Neuron (in vitro differentiated cells): Measurements from ENCODE around the gene TNS1.

GRCh38 chr2:217941980-217942800, 60.6 kb downstream of the TNS1 start:
- PRO-cap: no peak

DNA sequence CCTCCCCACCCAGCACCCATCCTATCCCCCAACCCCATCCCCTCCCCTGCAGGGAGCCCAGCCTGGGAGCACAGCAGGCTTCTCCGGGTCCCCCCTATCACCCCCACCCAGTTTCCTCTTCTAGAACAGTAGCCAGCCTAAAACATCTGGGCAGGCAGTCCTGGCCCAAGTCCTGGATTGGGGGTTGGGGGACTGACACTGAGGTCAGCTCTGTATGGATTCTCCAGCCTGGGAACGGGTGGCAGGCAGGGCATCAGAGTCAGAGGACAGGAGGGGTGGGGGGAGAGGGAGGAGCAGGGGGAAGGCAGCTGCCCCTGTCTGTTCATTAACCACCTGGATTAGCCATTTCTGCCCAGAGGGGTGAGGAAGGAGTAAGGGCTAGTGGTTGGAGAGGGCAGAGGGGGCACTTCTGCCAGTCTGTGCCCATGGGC, 60.0 kb downstream of the TNS1 start:
- PRO-cap: no peak

GRCh38 chr2:218002703-218003622, at the start of gene TNS1:
Gene TNS1, minus strand, starts transcription at chr2:218002995.
- PRO-cap: no peak

DNA sequence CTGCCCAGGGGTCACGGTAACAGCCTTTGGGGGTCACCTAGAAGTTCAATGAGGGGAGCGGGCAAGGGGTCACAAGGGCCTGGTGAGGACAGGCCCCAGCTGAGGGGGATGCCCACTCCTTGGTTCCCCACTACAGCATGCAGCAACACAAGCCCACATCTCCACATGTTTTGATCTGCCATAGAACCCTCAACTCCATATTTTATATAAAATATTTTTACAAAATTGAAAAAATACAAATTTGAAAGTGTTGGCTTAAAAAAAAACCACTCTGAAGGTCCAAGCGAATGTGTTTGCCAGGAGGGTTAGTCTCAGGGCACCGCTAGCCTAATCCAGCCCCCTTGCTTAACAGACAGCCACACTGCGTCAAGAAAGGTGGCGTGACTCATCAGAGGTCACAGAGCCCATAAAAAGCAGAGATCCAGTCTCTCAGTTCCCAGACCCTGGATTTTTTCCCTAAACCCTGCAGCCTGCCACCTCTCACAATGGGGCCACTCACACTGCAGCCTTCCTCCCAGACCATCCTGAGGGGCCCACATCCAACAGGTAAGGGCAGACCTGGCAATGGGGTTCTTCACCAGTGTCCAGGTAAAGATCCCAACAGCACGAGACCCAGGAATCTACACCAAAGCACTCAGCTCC, 3.9 kb upstream of the TNS1 start:
- PRO-cap: no peak

DNA sequence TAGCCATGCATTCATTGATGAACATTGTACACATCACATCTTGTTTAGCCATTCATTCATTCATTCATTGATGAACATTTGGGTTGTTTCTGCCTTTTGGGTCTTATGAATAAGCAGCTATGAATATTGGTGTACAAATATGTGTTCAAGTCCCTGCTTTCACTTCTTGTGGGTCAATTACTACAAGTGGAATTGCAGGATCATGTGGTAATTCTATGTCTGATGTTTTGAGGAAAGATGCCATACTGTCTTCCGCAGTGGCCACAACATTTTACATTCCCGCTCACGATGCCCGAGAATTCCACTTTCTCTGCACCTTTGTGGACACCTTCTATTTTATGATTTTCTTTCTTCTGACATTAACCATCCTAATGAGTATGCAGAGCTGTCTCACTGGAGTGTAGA, 9.4 kb upstream of the RUFY4 start:
- PRO-cap: no peak

- PRO-cap: no peak
Observed at GRCh38 chr2:218217953-218218737, 1.2 kb downstream of the ARPC2 start.

GRCh38 chr2:218256612-218256897, 4.3 kb upstream of the GPBAR1 start:
- PRO-cap: no peak

DNA sequence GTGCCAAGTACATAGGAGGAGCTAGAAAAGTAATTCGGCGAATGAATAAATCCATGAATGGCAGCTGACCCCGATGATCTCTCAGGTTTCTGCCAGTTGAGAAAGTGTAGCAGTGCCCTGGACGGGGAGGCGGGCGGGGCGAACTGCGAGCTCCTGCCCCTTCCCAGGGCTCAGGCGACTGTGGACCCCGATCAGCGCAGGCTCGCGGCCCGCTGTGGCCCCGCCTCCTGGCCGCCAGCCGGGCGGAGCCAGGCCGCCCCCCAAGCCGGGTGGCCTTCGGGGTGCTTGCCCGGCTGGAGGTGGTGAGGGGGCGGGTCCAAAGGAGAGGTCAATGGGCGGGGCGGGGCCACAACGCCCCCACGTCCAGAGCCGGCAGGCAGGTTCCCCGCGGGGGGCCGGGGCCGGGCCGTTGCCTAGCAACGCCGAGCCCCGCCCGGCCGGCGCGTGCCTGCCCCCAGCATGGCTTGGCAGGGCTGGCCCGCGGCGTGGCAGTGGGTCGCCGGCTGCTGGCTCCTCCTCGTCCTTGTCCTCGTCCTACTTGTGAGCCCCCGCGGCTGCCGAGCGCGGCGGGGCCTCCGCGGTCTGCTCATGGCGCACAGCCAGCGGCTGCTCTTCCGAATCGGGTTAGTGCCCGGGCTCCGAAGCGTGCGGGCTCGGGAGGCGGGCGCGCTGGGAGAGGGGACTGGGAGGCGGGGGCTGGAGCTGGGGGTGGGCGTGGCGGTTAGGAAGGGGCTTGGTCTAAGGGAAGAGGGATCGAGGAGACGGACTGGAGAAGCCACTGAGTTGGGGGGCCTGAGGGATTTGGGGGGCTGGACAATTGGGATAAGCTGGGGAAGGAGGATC, 30.7 kb upstream of the TMBIM1 start:
- PRO-cap: bidirectional peak, plus-strand start at position 491 of the sequence, minus-strand start at position 584 of the sequence

DNA sequence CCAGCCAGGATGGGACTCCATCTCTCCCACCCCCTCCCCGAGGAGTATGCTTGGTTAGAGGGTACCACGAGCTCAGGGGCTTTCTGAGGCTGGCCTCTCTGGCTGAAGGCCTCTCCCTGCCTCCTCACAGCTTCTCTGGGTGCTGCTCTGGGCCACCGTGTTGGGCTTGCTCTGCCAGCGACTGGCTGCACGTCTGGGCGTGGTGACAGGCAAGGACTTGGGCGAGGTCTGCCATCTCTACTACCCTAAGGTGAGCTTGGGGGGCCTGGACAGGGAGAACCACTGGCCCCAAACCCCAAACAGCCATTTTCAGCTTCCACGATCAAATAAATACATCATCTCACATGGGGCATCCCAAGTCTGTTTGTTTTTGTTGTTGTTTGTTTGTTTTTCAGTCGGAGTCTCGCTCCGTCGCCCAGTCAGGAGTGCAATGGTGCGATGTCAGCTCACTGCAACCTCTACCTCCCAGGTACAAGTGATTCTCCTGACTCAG, 3.0 kb downstream of the SLC11A1 start:
- PRO-cap: no peak

GRCh38 chr2:218391059-218391663, 8.5 kb upstream of the CTDSP1 start:
- PRO-cap: no peak

GRCh38 chr2:218393842-218394754, 5.6 kb upstream of the CTDSP1 start:
- PRO-cap: no peak

DNA sequence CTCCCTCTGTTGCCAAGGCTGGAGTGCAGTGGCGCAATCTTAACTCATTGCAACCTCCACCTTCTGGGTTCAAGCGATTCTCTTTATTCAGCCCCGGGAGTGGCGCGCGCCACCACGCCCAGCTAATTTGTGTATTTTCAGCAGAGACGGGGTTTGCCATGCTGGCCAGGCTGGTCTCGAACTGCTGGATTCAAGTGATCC, 4.3 kb upstream of the CTDSP1 start:
- PRO-cap: no peak

DNA sequence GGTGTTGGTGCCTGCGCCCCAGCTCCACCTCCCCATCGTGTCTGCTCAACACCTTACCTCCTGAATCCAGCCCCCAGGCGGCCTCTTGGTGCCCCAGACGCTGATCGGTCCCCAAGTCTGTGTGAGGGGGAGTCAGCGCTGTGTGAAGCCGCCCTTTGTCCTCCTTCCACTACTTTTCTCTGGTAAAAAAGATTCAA, 7.0 kb downstream of the CTDSP1 start:
- PRO-cap: no peak

DNA sequence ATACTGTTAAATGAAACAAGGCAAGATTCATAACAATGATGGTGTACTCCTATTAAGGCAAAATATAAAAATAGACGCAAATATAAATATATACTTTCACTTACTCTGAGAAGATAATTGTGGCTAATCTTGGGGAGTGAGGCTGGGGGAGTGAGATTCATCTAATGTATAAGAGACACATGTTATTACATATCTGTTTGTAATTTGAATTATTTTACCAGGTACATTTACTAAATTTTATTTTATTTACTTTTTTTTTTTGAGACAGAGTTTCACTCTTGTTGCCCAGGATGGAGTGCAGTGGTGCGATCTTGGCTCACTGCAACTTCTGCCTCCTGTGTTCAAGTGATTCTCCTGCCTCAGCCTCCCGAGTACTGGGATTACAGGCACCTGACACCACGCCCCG, 8.9 kb upstream of the VIL1 start:
- PRO-cap: no peak

DNA sequence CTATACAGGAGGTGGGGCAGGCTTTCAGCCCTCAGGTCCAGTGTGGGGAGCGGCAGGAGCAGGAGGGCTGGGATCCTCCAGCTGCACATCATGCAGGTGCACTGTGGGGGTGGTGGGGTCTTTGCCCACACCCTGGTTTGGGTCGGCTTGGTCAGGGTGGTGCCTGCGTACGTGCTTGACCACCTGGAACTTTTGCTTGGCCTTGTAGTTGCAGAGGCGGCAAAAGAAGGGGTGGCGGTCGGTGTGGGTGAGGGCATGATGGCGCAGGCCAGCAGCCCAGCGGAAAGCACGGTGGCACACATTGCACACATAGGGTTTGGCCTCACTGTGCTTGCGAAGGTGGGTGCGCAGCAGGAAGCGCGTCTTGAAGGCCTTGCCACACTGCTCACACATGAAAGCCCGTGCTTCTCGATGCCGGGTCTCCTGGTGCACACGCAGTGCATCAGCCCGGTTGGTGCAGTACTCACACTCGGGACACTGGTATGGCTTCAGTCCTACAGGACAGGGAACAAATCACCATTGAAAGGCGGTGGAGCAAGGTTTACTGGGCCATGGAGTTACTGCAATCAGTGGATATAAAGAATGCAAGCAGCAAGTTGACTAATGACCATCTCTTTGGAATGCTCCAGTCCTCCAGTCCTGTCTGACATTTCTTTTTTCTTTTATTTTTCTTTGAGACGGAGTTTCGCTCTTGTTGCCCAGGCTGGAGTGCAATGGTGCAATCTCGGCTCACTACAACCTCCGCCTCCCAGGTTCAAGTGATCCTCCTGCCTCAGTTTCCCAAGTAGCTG, 20.9 kb downstream of the ZNF142 start:
- PRO-cap: no peak

GRCh38 chr2:218655932-218656458, 3.4 kb downstream of the ZNF142 start:
- PRO-cap: no peak

DNA sequence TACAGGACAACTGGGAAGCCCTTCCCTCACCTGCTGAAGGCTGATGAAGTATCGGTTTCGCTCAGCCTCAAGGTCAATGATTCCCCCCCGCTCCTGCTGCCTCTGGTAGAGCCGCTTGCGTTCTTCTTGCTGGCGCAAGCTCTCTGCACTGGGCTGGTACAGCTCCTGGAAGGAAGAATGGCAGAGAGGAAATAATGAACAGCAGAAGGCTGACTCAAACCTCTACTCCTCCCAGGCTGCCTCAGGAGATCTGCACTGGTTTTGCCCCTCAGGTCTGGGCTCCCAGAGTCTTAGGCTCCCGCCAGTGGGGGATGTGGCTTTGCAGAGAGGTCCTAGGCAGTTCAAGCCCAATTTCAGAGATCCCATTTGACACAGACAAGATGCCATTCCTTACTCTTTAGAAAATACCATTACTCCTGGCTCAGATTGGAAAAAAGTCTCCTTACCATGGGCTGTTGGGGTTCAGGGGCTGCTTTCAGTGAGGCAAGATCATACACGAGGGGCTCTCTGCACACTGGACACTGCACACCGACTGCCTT, 5.3 kb downstream of the BCS1L start:
- PRO-cap: no peak

DNA sequence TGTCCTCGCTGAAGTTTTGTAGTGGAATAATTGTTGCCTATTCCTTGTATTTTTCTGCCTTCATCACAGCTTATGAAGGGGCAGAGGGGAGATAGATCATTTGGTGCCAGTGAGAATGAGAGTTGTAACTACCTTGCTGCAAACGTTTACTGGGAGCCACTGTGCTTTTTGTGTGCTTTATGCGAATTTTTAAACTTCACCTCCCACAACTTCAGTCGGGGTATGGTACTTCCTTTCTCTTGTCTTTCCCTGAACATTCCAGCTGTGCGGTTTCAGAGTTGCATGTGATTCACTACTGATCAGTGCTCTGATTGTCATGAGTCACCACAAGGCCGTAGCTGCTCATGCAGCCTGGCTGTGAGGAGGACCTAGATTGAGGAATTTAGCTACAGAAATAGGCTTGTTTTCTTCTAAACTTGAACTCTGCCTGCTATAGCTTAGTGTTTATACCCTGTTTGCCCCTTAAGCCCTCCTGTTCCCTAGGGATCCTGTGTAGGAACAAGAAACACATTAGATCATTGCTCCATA, 20.9 kb downstream of the TTLL4 start:
- PRO-cap: no peak

DNA sequence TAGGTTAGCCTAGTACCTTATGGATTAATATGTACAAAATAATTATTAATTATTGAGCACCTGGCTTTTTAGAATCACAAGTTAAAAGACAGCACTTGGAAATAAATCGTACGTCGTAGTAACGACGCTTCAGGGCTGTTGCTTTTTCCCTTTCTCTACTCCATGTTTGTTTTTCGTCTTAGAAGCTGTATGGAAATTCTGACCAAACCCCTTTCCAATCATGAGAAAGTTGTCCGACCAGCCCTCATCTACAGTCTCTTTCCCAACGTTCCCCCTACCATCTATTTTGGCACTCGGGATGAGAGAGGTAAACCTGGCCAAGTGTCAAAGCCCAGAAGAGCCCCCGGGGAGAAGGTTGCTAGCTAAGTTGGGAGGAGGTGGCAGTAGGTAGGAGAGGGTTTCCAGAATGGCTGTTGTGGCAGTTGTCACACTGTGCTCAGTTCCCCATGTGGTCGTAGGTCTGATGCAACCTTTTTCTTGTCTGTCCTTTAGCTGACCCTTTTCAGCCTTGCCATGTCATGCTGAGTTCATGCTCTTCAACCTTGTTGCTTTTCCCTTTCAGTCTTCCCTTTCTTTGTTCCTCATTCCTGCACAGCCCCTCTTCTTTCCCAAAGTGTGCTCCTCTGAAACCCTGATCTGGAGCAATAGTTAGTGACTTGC, 34.4 kb downstream of the TTLL4 start:
- PRO-cap: no peak

DNA sequence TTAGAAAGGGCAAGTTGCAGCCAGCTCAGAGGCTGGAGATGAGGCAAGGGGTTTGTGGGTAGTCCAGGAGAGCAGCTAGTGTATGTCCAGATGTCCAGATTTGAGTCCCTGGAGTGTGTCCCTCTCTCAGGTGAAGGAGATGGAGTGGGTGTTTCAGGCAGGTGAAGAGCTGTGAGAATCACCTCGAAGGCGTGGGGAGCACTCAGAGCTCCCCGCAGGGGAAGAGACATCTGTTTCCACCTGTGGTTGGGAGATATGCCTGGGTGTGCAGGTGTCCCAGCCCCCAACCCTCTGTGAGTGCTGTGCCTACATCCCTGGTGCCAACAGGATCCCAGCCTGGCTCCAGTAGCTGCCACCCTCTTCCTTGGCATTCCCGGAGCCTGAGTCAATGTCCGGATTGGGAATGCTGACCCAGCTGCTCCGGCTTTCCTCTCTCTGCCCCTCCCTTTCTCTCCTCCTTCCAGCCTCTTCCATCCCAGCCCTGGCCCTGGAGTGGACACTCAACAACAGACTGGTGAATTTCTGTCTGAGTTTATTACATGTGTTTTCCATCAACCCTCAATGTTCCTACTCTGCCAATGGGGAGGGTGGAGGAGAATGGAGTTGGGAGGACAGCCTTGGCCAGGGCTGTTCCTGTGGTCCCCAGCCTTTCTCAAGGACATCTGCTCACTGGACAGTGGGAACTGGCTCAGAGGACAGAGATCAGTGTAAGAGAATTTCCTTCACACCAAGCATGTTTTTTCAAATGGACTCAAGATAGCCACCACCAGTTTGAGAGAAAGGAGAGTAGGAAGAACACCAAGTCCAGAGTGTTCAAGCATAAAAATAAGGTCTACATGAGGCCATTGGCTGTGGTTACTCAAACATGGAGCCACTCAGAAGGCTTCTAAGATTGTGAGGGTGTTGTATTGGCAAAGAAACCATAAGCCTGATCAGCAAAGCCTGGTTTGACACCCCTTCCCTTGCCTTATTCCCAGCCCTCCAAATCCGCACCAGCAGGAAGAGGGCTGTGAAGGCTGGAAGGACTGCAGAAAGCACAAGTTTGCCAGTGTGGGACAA, 27.1 kb upstream of the WNT6 start:
- PRO-cap: no peak